Psoas muscle (tissue), 2 donors: ENCODE measurements around a stretch of chr2.

GRCh38 chr2:8546496-8547261 lies 135.2 kb upstream of the ID2 start:
- PRO-cap, 2 experiments: no peak in any of the 2 experiments

DNA sequence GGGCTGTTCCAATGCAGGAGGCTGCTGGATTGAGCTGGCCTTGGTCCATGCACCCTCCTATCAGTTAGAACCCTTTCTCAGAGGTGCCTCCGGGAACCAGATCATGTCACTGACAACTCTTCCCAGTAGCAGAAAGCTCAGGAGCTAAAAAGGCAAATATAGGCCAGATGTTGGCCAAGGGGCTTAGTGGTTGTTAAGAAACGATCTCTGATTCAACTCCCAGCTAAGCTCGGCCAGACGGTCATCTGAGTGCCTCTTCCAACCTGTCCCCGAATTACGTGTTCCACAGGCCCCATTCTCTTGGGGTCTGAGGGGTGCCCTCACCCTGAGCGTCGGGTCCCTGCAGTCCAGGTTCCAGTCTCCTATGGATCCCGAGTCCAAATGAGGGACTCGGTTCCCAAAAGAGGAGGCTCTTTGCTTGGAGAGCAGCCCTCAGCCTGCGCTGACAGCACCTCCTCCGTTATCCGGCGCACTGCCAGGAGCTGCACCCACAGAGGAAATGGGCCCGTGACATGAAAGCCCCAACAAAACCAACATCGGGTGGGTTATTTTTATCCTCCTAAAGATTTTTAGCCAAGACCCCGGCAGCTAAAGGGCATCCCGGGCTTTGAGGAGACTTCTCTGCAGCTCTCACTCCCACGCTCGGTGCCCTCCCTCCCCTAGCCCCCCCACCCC lies 106.7 kb upstream of the ID2 start:
- PRO-cap, 2 experiments: no peak in any of the 2 experiments

GRCh38 chr2:8576720-8577292 lies 105.0 kb upstream of the ID2 start:
- PRO-cap, 2 experiments: no peak in any of the 2 experiments

DNA sequence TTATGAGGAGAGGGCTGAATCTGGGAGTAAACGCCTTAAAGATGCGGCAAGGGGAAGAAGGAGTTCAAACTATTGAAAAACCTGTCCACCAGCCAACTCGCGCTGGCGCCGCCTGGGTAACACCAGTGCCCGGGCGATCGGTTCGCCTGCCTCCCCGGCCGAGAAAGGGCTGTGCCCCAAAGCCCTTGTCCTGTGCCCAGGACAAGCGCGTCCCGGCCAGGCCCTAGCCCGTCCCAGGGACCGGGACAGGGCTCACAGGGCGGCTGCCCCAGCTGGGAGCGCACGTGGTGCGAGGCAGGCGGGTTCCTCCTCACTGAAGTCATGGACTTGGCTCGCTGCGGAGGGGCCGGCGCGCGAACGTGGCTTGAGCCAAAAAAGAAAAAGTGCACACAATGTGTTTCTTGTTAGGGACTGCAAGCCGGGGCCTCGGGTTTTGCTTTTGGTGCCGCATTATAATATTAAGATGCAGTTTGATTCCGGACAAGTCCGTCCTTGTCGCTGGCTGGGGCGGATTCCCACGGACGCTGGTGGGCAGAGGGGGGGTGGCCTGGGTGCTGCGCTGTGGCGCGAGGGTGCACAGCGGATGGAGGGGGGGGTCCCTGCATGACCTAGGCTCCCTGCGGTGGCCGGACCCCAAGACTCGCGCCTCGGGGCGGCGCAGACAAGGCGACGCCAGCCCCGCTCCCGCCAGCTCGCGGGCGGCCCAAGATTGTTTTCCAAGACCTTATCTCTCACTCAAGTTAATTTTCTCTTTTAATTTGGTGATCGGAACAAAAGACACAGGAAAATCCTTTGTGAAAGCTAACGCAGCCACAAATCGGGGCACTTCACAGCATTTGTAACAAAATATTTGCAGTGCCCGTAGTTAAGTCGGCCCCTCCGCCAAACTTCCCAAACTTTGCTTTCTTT lies 5.2 kb upstream of the ID2 start:
- PRO-cap, 2 experiments: peak in 2 of 2 experiments; most common plus-strand start position 404 of the sequence (in 1); most common minus-strand start position 256 of the sequence (in 2)

- PRO-cap, 2 experiments: no peak in any of the 2 experiments
Measured at GRCh38 chr2:8677609-8678605, 3.9 kb upstream of the ID2 start.

GRCh38 chr2:8678606-8679608 lies 2.9 kb upstream of the ID2 start:
- PRO-cap, 2 experiments: peak in 2 of 2 experiments; most common plus-strand start chr2:8678948 (in 2); most common minus-strand start chr2:8678811 (in 2)

GRCh38 chr2:8683246-8683790 lies 1.5 kb downstream of the ID2 start:
- PRO-cap, 2 experiments: no peak in any of the 2 experiments

DNA sequence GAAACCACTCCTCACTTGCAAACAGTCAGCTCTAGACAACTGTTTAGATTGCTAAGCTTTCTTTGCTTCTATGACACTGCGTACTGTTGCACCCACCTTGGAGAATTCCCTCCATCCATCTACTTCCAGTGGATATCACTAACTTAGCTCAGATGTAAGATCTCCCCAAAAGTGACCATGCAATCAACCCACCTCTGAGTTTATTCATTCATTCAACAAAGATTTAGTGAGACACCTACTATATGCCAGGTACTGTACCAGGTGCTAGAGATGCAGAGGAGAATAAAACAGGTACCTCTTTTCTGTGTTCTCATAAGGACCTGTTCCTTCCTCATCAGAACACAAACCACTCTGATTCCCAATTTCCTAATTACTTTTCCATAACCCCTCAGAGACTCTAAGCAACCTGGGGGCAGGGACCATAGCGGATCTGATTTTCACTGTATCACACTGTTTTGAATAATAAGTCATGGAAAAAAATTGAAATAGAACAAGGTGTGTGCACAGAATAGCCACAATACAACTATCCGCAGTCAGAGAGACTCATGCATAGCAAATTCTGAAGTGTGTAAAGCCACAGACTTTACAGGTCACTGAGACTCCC lies 20.9 kb downstream of the MBOAT2 start:
- PRO-cap, 2 experiments: no peak in any of the 2 experiments

GRCh38 chr2:8999900-9000582 lies 3.4 kb downstream of the MBOAT2 start:
- PRO-cap, 2 experiments: no peak in any of the 2 experiments

DNA sequence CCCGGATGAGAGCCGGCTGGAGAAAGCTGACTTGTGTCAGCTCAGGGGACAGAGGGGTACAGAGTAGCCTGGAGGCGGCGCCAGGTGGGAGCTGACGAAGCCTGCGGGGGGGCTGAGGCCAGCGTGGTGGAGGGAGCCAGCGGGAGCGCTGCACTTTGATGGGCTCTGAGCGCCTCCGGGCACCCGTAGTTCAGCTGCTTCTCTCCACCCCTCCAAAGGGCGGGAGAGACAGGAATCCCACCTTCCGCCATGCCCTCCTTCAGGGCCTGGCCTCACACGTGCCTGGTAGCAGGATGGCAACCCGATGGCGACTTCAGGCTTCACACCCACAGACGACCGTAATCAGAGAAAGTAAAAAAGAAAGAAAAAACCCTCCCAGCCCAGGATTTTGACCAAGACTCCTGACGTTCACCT lies 60.9 kb upstream of the ASAP2 start:
- PRO-cap, 2 experiments: no peak in any of the 2 experiments

DNA sequence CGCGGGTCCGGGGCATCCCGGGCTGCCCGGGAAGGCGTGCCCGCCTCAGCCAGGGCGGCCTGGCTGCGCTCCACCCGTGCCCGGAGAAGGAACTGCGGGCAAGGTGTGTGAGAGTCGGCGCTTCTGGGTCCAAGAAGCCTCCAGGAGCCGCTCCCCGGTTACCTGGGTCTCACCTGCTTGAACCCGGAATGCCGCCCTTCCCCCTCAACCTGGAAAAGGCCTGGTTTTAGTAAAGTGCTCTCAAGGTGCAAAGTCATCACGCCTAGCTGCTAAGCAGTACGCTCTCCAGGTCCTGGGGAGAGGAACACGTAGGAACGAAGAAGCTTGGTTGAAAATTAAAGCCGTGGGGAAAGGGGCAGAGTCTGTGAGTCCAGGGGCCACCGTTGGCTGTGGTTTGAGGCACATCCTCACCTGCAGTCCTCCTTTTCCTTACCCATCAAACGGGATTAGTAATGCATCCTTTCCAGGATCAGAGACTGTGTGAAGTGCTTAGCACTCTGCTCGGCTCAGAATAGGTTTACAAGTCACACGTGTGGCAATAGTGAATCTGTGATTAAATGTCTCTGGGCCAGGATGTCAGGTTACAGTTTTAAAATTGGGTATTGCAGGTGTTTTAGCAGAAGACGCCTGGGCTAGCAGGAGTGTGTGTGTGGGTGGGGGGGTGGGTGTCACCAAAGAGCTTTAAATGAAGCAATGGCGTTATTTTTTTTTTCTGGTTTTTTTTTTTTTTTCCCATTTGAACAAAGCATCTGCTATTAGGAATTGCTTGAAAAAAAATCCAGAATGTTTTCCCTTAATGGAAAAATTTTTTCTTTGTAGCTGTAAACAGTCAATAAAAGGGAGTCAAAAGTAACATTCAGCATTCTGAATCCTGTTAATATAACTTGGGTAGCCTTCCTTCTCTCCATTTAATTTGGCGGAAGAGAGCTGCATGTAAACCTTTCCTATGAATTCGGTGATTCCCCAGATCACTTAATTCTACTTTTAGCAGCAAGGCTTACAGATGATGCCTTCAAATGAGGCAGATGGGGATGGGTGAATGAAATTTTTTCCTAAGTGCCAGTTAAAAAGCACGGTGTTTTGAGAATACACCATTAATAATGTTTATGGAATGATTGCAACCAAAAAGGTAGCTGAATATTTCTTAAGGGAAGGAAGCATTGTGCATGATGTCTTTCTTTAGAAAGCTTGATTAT lies 1.5 kb downstream of the ASAP2 start:
- PRO-cap, 2 experiments: no peak in any of the 2 experiments

DNA sequence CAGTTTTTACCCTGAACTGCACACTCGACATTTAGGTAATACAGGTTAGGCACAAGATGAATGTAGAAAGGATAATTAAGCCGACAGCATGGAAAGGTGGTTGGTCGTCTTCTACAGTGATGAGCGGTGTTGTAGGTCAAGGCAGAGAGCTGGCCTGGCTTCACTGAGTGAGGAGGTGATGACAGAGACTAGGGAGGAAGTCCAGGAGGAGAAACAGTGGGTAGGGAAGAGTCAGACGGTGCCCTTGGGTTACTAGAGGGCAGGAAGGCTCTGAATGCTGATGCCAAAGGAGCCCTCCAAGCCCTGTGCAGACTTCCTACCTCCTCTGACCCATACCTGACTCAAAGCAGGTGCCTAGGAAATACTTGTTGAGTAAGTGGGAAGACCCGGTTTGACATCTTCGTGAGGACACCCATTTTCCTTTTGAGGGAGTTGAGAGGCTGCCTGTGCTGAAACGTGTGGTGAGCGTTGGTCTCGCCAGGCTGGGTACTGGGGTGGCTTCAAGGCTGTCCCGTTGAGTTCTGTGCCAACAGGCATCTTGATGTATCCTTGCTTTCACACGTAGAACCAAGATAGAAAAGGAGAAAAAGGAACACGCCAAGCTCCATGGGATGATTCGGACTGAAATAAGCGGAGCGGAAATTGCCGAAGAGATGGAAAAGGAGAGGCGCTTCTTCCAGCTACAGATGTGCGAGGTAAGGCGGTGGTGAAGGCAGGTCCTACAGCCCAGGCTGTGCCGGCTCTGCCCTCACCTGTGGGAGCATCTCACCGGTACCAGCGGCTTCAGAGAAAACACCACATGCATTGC lies 100.6 kb downstream of the ITGB1BP1 start:
- PRO-cap, 2 experiments: no peak in any of the 2 experiments

DNA sequence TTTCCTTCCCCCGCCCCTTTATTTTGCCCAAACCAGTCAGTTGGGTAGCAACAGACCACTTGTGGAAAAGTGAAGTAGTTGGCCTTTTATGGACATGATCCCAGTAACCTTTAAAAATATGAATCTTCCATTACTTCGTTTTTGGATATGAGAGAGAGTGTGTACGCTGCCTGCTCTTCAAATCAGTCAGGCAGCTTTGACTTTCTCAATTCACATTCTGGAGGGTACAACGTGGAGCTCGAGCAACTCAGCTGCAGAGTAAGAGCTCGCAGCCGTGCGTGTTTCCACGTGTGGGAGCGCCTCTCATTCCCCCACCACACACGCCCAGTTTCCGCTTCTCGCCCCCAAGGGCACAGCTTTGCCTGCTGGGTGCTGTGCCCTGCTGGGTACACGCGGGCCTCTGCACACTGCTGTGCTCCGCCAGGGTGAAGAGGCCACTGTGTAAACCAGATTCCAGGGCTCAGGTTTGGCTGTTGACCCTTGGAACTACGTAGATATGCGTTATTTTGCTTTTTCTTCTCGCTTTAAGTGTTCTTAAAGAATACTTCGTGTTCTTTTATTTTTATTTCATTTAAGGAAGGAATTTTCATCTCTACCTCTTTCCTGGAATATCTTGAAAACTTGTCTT lies 92.5 kb downstream of the ITGB1BP1 start:
- PRO-cap, 2 experiments: no peak in any of the 2 experiments

- PRO-cap, 2 experiments: no peak in any of the 2 experiments
Measured at GRCh38 chr2:9378215-9379344, 44.7 kb downstream of the ITGB1BP1 start.

DNA sequence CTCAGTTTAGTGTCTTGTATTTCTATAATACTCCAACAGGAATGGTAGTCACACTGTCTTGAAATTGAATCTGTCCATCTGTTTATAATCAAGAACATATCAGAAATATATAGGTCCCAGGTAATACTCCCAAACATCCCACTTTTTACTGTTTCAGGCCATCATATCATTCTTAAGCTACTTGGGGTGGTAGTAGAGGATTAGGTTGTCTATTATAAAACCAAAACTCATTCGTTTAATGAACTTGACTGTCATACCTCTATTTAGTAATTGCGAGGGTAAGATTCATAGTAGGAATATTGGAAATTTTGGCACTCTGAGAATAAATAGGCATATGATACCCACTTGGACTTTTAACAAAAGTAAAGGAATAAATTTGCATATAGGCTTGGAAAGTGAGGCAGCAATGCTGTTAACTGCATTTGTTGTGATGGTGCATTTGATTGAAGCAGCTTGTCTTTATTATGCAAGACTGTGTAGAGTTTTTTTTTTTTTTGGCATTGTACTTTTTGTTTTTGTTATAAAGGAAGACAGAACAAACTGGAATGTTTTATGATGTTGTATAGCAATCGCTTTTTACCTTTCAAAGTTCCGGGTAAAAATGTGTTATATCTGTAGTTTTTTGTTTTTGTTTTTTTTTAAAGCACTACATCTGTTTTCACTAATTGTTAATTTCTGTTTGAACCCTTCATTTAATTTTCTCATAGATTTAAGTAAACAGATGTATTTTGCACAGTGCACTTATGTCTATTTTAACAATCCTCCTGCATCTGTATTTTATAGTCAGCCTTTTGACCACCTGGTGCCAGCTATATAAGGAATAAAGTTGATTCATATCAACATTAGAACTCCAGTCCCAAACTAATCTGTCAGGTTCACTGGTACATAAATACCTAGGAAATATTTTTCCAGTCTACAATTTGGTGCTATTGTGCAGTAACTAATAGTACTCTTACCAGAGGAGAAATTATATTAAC lies 18.8 kb downstream of the ITGB1BP1 start:
- PRO-cap, 2 experiments: no peak in any of the 2 experiments

DNA sequence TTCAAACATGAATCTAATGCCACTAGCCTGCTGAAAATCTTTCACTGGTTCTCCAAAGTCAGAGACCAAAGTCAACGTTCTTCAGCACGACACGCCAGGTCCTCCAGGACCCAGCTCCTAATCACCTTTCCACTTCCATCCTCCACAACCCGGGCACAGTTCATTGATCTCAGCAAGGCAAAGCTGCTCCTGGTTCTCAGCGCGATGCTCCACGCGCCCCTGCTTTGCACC lies 1.2 kb downstream of the ITGB1BP1 start:
- PRO-cap, 2 experiments: no peak in any of the 2 experiments

DNA sequence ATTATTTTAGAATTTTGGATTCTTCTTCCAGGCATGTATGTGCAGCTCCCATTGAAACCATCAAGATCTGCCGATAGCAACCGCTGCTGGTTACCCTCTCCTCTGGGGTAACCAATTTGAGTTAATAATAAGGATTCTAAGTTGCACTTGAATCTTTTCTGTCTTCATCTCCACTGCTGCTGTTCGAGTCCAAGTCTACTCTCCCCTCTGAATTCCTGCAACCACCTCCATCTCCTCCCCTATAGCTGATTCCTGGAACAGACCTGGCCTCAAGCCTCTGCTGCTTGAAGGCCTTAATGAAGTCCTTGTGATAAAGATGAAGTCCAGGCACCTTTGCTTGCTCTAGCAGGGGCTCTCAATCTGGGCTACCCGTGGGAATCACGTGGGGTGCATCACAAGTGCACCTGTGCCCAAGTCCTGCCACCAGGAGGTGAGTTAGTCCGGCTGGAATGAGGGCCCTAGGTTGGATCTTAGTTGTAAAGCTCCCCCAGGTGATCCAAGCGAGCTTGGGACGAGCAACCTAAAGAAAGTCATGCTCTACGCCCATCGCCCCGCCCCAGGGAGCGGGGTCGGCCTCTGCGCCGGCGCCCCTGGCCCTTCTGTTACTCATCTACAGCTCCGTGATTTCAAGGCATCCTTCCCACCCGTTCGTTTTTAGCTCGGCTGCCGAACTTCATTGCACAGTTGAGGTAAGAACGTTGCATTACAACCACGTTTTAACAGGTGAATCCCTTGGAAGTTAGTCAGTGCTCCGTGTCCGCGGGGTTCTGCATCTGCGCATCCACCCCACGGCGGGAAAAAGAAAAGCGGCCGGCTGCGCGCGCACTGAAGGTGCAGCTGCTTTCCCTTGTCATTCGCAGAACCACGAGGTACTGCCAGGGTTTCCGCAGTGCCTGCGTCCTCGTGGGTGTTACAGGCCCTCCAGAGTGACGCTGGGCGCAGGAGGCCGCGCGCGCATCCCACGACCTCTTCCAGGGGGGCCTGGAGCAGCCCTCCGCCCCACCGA lies 837 bp upstream of the IAH1 start:
- PRO-cap, 2 experiments: peak in 2 of 2 experiments; most common plus-strand start position 924 of the sequence (in 2); most common minus-strand start position 651 of the sequence (in 1)

GRCh38 chr2:9476267-9476760 lies 2.0 kb downstream of the IAH1 start:
- PRO-cap, 2 experiments: no peak in any of the 2 experiments

DNA sequence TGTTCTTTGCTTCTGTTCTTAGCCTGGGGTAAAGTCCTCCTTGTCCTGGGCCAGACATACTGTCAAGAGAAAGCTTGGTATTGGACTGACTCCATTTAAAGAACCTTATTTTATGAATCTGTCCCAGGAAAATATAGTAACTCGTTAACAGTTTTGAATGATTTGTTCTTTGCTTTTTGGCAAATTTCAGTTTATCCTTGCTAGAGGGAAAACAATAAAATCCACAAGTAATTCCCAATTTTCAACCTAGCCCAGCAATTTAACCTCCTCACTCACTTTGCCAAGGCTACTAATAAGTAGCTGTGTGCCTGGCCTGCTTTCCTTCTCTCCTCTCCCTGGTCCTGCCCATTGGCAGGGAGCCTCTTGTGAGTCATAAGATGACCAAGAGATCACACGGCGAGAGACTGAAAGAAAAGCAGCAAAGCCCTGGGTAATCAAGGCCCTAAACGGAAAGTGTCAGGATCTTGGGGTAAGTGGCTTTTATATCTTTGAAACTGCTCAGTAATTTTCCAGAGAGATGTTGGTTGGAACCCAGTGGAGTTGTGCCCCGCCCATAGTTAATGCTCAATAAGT lies 9.7 kb upstream of the ADAM17 start:
- PRO-cap, 2 experiments: peak in 1 of 2 experiments; most common plus-strand start position 392 of the sequence (in 1); most common minus-strand start position 294 of the sequence (in 1)

- PRO-cap, 2 experiments: peak in 1 of 2 experiments; most common plus-strand start chr2:9631343 (in 1)
Measured at GRCh38 chr2:9631250-9631598, 427 bp upstream of the YWHAQ start.